ENCODE measurements around the genes COBLL1 and STK39.

- PRO-cap, 3 experiments, result no peak in any of the 3 experiments
- RAMPAGE, long total RNA, result no peak
- RRBS, 2 experiments, result no CpG with 5 or more reads among the region's 3 CpGs
Measured at GRCh38 chr2:164692113-164692603, 70.9 kb upstream of the GRB14 start.

DNA sequence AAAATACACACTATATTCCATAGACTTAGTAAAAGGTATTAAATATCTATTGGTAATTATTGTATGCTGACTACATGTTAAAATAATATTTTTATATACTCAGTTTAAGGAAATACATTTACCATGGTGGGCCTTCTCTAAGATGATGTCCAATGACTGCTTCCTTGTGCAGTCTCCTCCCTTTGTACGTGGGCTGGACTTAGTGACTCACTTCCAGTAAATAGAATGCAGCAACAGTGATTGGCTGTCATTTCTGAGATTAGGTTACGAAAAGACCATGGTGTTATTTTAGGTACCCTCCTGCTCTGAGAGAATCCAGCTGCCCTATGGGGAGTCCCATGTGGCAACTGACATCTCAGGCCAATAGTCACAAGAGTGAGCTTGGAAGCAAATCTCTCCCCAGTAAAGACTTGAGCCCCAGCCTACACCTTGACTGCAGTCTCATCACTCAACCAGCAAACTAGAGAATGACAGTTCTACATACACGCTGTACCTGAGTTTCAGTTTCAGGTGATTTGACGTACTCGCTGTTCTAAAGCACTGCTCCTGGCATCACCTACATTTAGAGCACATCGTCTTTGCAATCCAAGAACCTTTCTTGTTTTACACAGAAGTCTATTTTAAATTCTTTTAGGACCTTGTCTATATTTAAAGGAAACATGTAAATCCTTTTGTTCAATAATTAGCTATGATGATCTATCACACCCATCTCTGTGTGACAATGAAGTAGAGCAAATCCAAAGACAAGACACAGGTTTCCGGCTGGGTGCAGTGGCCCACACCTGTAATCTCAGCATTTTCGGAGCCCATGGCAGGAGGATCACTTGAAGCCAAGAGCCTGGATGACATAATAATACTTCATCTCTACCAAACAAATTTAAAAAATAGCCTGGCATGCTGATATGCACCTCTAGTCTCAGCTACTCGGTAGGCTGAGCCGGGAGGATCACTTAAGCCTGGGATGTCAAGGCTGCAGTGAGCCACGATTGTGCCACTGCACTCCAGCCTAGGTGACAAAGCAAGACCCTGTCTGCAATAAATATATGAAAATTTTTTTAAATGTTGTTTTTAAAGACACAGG, 87.2 kb downstream of the COBLL1 start:
- PRO-cap, 3 experiments, result no peak in any of the 3 experiments
- RAMPAGE, long total RNA, result no peak
- RRBS, 2 experiments, result no CpG with 5 or more reads among the region's 11 CpGs

GRCh38 chr2:164782066-164782722, 59.4 kb downstream of the COBLL1 start:
- PRO-cap, 3 experiments, result no peak in any of the 3 experiments
- RAMPAGE, long total RNA, result no peak
- RRBS, 2 experiments, result no CpG with 5 or more reads among the region's 2 CpGs

DNA sequence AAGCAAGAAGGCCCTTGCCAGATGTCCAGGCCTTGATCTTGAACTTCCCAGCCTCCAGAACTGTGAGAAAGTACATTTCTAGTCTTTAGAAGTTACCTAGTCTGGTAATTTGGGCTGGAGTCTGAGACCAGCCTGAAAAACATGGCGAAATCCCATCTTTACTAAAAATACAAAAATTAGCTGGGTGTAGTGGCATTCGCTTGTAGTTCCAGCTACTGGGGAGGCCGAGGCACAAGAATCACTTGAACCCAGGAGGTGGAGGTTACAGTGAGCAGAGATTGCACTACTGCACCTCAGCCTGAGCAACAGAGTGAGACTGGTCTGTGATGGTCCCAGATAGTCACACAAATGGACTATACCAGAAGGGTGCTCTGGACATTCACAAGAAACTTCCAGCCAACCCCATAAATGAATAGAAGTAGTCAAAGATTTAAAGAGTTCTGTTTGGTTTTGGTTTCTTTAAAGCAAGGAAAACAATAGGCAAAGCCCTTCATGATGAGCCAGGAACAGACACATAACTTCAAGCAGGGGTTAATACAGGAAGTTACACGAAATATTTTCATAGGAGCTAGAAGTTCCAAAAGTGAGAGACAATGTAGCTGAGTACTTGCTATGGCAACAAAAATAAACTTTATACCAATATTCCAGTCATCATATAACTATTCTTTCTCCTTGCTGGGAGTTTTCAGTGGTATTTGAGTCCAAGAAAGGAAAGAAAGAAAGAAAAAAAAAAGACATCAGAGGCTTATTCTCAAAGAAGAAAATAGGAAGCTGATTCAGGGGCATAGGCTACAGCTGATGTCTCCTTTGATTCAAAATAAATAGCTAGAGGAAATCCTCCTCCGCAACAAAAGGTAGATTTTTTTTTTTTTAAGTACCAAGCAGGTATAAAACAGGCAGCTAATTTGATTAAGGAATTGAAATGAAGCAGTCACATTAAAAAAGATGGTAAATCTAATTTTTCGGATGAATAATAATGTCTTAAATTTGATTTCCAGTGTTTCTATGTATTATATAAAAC, 56.2 kb downstream of the COBLL1 start:
- PRO-cap, 3 experiments, result no peak in any of the 3 experiments
- RAMPAGE, long total RNA, result no peak
- RRBS, 2 experiments, result no CpG with 5 or more reads among the region's 6 CpGs

GRCh38 chr2:164823423-164824105, 18.1 kb downstream of the COBLL1 start:
- PRO-cap, 3 experiments, result no peak in any of the 3 experiments
- RAMPAGE, long total RNA, result no peak
- RRBS, 2 experiments, result no CpG with 5 or more reads among the region's 7 CpGs

GRCh38 chr2:164840219-164840866, 1.3 kb downstream of the COBLL1 start:
- PRO-cap, 3 experiments, result no peak in any of the 3 experiments
- RAMPAGE, long total RNA, result no peak
- RRBS, 2 experiments, result no CpG with 5 or more reads among the region's 13 CpGs

- PRO-cap, 3 experiments, result peak in 2 of 3 experiments; most common plus-strand start chr2:164841951 (in 1); most common minus-strand start chr2:164841819 (in 1)
- RAMPAGE, long total RNA, result no peak
- RRBS, 2 experiments, result 1 to 2% methylated on average over 17 to 19 of the region's 59 CpGs
Measured at GRCh38 chr2:164841656-164842441, at the start of gene COBLL1. COBLL1 (minus strand) TSS chr2:164841823.

- PRO-cap, 3 experiments, result no peak in any of the 3 experiments
- RAMPAGE, long total RNA, result no peak
- RRBS, 2 experiments, result no CpG with 5 or more reads among the region's 3 CpGs
Measured at GRCh38 chr2:164937777-164938165, 17.6 kb downstream of the SLC38A11 start.

DNA sequence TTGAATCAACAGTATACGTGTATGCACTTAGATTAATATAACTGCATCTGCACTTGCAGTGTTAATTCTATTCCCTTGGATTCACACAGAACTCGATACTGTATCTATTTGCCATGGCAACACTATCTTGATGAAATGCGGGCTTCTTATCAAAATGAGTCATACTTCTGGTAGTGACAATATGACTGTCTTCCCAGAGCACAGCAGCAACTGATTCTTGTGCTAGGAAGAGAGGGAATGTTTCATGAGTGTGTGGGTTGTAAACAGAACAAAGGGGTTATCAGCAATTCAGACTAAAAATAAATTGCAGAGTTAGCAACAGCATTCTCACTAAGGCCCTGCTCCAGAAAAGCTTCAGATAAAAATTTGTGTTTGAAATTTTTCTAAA, 99.7 kb upstream of the SLC38A11 start:
- PRO-cap, 3 experiments, result no peak in any of the 3 experiments
- RAMPAGE, long total RNA, result no peak
- RRBS, 2 experiments, result no CpG with 5 or more reads among the region's 3 CpGs

GRCh38 chr2:165084102-165084301, 119.8 kb downstream of the SCN3A start:
- PRO-cap, 3 experiments, result no peak in any of the 3 experiments
- RAMPAGE, long total RNA, result no peak
- RRBS, 2 experiments, result no CpG with 5 or more reads among the region's 1 CpG

DNA sequence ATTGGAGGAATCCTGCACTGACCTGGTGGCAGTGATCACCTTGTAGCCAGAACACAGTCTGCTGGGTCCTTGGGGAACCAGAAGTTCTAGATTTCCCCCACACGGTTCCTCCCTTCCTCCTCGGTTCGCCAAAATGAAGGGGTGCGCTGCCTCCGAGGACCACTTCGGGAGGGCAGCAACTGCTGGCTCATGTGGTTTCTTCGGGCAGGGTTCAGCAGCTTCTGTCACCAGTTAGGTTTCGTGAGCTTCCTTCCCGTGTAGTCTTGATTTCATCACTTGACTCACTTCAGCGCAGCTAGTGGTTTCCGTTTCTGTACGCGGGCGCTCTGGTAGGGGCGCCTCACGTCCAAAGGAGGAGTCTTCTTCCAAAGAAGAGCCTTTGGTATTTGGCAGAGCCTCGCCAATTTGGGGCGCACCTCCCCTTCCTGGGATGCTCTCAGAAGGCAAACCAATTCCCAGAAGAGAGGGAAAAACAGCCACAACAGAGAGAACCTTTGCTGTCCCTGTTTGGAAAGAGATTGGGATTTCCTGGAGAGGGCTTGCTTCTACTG, 495 bp upstream of the GALNT3 start:
- PRO-cap, 3 experiments, result peak in 2 of 3 experiments; most common minus-strand start position 223 of the sequence (in 2)
- RAMPAGE, long total RNA, result no peak
- RRBS, 2 experiments, result no CpG with 5 or more reads among the region's 18 CpGs

DNA sequence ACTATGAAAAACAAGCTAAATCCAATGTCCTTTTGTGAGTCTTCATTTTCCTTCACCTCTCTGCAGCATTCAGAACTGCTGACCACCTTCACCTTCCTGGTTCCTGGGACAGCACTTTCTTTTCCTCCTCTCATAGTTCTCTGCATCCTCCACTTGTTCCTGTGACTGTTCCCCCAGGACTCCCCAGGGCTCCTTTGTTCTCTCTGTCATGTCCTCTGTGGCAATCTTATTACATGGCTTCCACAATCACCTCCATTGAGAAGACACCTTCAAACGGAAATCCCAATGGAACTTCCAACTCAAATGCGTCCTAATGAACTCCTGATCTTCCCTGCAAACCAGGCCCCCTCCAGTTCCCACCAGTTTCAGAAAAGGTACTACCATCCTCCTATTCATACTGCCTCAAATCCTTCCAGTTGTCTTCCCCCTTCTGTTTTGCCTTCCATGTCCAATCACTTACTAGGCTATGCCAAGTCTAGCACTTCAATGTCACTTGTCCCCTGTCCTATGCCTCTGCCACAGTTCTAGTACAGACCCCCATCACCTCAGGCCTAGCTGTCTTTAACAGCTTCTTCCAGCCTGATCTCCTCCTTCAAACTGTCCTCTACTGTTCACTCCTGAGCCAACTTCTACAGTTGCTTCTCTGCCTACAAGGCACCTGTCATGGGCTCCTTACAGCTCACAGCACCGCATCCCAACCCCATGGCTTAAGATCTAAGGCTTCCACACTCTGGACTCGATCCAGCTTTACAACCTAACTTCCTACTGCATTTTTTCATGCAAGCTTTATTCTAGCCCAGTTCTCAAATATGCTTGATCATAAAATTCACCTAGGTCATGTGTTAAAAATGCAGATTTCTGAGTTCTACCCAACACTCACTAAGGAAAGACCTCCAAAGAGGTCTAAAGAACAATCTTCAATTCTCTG, 152.6 kb downstream of the STK39 start:
- PRO-cap, 3 experiments, result no peak in any of the 3 experiments
- RAMPAGE, long total RNA, result no peak
- RRBS, 2 experiments, result no CpG with 5 or more reads among the region's 4 CpGs

DNA sequence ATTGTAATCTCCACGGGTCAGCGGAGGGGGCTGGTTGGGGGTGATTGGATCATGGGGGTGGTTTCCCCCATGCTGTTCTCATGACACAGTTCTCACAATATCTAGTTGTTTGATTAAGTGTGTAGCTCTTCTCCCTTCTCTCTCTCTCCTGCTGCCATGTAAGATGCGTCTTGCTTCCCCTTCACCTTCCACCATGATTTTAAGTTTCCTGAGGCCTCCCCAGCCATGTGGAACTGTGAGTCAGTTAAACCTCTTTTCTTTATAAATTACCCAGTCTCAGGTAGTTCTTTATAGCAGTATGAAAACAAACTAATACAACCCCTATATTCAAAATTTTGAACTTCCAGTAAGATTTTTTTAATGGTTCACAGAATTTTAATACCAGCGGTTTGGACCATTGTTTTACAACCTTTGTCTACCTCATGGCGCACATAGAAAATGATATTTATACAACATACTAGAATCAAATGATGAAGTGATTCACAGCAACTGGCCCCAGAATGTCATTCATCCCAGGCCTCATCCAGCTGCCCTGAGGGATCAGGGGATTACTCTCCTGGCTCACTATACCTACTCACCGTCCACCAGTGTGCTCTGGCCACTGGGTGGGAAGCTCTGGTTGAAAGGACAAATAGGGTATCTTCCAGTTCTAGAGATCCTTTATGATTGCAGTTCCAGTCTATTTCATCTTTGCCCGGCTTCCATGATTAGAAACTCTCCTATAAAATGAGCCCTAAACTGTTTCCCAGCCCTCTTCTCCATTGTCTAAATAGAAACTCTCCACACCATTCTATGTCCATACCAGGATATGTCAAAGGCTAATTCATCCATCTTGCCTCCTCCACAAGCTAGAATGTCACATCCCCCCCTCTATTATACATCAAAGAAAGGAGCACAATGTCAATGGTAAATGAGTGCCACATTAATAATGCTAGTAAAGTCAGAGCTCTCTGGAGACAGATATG, 134.8 kb downstream of the STK39 start:
- PRO-cap, 3 experiments, result no peak in any of the 3 experiments
- RAMPAGE, long total RNA, result no peak
- RRBS, 2 experiments, result no CpG with 5 or more reads among the region's 7 CpGs

GRCh38 chr2:168156525-168157052, 90.8 kb downstream of the STK39 start:
- PRO-cap, 3 experiments, result peak in 2 of 3 experiments; most common plus-strand start chr2:168156861 (in 1)
- RAMPAGE, long total RNA, result no peak
- RRBS, 2 experiments, result no CpG with 5 or more reads among the region's 9 CpGs

GRCh38 chr2:168247308-168248436, at the start of gene STK39:
STK39 (minus strand) TSS chr2:168247595.
- PRO-cap, 3 experiments, result peak in 3 of 3 experiments; most common plus-strand start chr2:168247624 (in 1); most common minus-strand start chr2:168247576 (in 2)
- RAMPAGE, long total RNA, result no peak
- RRBS, 2 experiments, result 2% methylated on average over 31 of the region's 100 CpGs

DNA sequence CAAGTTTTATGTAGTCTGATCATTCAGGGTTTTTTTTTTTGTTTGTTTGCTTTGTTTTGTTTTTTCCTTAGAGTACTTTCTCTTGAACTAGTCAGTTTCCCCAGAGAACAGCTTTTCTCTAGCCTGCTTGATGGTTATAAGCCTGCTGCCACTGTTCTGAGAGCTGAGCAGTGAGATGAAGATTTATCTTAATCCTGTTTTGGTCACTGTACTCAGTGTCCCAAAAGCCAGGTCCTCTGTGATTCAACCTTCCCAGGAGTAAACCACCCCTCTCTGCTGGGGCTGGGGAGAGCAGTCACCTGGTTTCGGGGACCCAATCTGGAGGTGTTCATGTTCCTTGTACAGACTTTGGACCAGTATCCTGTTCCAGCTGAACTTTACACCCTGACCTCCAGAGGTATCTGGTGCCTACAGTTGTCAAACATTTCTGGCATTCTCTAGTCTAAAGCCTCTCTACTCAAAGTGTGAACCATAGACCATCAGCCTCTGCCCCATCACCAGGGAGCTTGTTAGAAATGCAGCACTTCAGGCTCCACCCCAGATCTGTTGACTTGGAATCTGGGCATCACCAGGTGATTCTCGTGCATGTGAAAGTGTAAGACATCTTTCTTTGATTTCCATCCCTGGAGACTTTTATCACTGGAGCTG, 22.1 kb downstream of the CERS6 start:
- PRO-cap, 3 experiments, result no peak in any of the 3 experiments
- RAMPAGE, long total RNA, result no peak
- RRBS, 2 experiments, result no CpG with 5 or more reads among the region's 2 CpGs

DNA sequence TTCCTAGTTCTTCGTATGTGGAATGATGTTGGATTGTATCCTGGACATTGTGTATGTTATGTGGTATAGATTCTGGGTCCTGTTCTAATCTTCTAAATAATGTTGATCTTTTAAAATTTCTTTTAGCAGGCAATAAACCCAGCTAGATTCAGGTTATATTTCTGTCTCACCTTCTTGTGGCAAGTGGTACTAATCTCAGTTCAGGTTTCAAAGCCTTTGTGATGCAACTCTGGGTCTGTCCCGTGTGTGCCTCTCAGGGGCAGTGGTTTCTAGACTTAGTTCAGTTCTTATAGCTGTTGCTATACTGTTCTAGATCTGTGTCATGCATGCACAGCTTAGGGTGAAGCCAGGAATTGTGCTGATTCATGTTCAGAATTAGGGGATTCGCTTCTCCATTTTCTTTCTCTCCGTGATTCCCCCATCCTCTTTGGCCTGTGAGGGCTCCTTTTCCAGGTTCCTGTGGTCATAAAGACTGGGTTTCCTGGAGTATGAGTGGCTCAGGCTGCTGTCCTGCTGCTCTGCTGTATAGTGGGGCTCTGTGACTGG, 33.9 kb downstream of the CERS6 start:
- PRO-cap, 3 experiments, result no peak in any of the 3 experiments
- RAMPAGE, long total RNA, result no peak
- RRBS, 2 experiments, result no CpG with 5 or more reads among the region's 4 CpGs

GRCh38 chr2:168518398-168519226, 62.5 kb downstream of the CERS6 start:
- PRO-cap, 3 experiments, result no peak in any of the 3 experiments
- RAMPAGE, long total RNA, result no peak
- RRBS, 2 experiments, result no CpG with 5 or more reads among the region's 6 CpGs

DNA sequence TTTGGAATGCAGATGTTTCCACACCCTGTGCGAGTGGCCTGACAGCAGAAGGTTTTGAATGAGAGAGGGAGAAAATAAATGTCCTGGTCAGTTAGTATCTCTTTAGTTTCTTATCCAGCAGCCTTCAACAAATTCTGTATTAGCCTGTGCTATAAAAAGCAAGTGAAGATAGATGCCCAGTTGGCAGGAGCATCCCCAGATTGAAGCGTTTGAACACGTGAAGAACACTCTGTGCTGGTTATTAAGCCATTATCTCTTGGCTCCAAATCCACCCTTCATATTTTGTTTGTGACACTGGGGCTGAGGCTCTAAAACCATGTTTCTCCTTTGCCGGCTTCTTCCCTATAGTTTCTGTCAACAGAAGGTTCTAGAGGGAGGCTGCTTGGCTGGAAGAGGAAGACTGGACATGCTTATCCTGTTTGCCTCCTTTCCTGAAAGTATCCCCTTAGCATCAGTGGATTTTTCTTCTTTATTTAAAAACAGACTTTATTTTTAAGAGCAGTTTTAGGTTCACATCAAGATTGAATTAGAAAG, 70.7 kb downstream of the CERS6 start:
- PRO-cap, 3 experiments, result no peak in any of the 3 experiments
- RAMPAGE, long total RNA, result no peak
- RRBS, 2 experiments, result no CpG with 5 or more reads among the region's 4 CpGs

DNA sequence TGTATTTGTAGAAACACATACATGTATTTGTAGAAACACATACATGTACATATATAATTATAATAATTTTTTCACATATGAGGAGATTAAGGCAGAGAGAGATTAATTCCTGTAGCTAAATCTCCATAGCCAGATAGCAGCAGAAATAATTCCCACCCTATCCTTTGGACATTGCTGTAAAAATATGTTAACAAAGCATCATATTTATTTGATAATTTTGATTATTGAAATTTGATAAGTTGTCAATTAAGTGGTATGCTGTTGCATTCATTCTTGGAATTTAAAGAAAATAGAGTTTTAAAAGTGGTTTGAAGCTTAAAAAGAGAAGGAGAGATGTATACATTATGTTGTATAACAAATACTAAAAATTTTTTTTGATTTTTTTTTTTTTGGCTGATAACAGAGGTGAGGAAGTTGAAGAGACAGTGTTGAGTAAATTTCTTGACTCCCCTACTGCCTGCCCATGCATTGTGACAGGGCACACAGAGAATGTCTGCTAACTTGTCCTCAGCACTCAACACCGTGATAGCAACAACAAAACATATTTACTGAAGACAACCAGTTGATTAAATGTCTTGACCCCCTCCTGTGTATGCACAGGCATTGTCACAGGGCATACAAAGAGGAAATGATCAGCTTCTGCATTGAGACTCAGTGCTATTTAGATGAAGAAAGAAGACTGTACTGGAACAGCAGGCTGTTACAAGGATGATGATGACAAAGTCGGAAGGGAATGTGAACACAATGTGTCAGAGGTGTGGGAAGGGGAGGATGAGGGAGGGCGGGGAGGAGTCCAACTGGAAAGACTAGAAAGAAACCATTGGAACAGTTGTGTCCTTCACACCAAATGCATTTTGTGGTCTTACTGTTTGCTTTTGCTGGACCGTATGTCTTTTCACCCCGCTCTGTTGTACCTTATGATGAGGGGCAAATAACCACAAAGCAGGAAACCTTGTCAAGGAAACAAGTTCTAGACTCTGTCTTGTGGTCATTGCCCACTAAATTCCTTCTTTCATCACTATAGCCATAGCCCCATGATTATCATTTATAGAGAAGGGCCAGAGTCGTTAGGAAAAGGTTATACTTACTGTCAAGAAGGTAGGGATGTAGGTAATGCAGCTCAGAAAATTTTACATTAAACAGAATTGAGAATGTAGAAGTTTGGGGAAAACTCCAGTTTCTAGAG, 89.5 kb downstream of the CERS6 start:
- PRO-cap, 3 experiments, result no peak in any of the 3 experiments
- RAMPAGE, long total RNA, result no peak
- RRBS, 2 experiments, result no CpG with 5 or more reads among the region's 6 CpGs

All from skeletal muscle tissue (tissue), 7 donors.